Colon Carcinoma Metastatic in the Brain (tissue), 2 donors: ENCODE measurements around a stretch of chr5.

DNA sequence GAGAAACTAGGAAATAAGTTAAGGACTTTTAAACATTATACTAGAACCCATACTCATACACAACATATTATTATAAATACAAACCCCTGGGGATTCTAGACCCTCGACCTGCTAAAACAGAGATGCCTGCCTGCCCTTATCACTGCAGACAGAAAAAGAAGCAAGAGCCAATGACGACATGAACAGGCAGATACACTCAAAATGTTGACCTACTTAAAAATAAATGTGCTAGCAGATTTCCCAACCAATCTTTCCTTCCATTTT is 426.9 kb downstream of the SPOCK1 start:
- PRO-cap, 2 experiments: no peak in any of the 2 experiments

- PRO-cap, 2 experiments: no peak in any of the 2 experiments
Observed at GRCh38 chr5:137142518-137143140, 356.5 kb downstream of the SPOCK1 start.

GRCh38 chr5:137143141-137143657 is 355.9 kb downstream of the SPOCK1 start:
- PRO-cap, 2 experiments: no peak in any of the 2 experiments

DNA sequence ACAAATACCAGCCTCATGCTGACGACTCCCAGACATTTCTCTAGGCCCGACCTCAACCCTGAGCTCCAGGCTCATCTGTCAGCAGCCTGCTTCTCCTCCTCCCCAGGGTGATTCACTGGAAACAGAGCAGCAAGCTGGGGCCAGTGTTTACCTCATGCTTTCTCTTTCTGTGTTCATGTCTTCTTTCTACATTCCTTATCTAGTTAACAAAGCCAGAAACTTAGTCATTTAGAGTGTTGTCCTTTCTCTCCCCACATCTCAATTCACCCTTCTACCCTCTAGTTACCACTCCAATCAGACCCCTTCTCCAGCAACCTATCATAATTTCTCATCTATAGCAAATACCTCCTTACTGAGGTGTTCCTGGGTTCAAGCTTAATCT is 312.0 kb downstream of the SPOCK1 start:
- PRO-cap, 2 experiments: no peak in any of the 2 experiments

- PRO-cap, 2 experiments: no peak in any of the 2 experiments
Observed at GRCh38 chr5:137254650-137255271, 244.4 kb downstream of the SPOCK1 start.

DNA sequence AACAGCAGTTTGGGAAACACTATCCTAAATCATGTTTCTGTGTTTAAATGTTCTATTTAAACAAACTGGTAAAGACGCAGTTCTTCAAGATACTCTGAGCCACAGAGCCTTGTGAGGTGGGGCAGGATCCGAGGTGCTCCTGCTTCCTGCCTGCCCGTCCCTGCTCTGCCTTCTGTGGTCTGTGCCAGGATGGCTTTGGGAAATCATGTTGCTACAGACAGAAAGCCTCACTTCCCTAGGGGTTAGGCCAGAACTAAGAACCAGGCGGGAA is 67.5 kb upstream of the SPOCK1 start:
- PRO-cap, 2 experiments: no peak in any of the 2 experiments

DNA sequence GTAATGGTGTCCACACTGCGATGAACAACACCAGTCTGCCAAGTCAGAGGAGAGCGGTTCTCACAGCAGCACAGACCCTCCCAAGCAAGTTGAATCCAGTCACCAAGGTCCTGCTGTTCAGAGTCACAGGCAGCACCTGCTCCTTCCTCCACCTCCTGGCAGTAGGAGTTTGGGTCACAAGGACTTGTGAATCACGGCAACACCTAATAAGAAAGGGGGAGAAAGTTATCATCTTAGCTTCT is 114.0 kb downstream of the KLHL3 start:
- PRO-cap, 2 experiments: no peak in any of the 2 experiments

DNA sequence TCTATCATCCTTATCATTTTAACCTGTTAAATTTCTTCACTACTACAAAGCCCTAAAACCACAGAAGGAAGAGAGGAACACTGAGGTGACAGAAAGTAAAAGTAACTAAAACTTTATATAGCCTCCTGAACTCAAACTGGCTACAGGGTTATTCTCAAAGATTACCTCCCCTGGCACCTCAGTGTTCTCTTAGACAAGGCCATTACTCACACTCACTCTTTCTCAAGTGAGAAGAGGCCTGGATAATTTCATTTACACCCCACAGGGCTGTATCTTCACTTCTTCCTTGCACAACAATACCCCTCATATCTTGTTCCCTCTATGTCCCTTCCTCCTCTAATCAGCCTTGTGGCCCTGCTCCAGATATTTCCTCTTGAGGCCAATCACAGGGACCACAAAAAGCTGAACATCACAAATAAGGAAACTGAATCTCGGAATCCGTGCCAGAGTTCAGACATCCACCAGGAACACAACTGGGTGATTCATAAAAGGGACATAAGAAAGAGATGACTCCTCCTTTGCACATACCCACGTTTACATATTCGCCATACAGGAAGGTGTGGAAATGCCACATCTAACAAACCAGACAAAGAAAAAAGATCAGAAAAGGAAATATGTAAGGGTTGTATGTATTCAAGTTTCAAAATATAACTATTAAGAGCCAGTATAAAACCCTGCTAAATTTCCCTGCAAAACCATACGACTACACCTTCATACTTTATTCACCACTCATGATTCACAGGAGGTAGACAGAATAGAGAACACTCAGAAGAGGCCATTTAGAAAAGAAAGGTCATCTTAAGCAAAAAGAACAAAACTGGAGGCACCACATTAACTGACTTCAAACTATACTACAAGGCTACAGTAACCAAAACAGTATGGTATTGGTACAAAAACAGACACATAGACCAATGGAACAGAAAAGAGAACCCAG is 1.7 kb upstream of the KLHL3 start:
- PRO-cap, 2 experiments: no peak in any of the 2 experiments

DNA sequence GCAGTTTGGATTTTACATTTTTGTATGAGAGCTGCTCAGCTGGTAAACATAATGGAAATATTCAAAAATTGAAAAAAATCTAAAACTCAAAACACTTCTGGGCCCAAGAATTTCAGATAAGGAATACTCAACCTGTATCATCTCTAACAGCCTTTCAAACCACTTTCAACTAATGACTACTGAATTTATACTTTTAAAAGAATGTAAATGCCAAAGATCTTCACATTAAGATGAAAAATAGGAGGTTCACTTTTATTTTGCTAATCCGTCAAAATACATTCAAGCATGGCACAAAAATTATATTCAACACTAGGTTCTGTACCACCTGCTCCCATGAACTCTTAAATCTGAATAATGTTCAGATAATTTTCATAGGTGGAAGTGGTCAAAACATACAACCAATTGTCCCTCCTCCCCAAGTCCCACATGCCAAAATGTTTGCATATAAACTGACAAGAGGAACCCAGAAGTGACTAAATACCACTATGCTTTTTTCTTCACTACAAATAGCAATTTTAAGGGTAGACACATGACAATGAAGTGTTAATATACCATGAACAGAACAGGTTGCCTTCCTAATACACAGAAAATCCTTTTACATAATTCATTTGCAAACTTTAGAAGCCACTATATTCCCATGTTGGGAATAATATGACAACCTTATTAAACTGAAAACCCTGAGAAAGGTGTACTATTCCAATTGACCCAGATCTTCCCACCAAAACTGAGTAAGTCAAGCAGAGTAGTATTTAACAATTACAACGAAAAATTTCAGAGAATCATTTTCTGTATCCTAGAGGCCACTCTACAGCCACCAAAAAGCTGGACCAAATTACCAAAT is 3.7 kb downstream of the HNRNPA0 start:
- PRO-cap, 2 experiments: no peak in any of the 2 experiments

DNA sequence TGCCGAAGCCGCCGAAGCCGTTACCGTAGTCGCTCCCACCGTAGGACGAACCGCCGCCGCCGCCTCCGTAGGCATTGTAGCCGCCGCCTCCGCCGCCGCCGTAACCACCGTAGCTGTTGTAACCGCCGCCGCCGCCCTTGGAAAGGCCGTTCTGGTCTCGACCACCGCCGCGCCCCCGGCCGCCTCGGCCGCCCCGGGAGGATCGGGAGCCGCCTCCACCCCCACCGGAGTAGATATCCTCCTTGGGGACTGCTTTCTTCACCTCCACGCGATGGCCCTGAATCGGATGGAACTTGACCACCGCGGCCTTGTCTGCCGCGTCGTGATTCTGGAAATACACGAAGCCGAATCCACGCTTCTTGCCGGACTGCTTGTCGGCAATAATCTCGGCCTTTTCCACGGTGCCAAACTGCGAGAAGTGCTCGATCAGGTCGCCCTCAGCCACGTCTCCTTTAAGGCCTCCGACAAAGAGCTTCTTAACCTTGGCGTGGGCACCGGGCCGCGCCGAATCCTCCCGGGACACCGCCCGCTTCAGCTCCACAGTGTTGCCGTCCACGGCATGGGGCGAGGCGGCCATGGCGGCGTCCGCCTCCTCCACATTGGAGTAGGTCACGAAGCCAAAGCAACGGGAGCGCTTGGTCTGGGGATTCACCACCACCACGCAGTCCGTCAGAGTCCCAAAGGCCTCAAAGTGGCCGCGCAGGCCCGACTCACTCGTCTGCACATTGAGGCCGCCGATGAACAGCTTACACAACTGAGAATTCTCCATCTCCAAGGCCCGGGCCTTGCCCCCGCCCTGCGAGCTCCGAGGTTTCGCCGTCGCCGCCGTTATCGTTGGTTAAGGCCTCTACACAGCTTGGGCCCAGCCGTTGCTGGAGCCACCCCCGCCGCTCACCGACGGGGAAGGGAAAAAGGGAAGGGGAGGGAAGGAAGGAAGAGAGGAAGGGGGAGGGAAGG is 587 bp downstream of the HNRNPA0 start:
- PRO-cap, 2 experiments: no peak in any of the 2 experiments

- PRO-cap, 2 experiments: no peak in any of the 2 experiments
Observed at GRCh38 chr5:137802667-137802853, 48.4 kb upstream of the HNRNPA0 start.

DNA sequence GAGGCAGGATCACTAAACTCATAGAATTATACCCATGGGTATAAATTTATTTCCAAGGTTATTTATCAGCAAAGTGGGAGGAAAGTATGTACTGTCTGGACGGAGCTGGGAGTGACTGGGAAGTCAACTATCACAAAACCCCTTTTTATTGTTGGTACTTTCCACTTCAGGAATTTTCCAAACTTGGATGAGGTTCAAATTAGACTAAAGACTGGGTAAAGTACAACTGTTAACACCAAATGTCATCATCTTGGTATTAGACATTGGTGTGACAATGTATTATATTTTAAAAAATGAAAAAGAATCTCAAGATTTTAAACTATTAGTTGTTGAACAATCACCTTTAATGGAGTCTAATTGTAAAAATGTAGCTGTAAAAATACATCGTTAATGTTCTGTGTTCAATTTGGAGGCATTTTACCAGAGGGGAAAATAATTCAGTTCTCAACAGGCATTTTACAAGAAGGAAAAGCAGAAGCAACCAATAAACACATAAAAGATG is 29.6 kb upstream of the MYOT start:
- PRO-cap, 2 experiments: no peak in any of the 2 experiments

DNA sequence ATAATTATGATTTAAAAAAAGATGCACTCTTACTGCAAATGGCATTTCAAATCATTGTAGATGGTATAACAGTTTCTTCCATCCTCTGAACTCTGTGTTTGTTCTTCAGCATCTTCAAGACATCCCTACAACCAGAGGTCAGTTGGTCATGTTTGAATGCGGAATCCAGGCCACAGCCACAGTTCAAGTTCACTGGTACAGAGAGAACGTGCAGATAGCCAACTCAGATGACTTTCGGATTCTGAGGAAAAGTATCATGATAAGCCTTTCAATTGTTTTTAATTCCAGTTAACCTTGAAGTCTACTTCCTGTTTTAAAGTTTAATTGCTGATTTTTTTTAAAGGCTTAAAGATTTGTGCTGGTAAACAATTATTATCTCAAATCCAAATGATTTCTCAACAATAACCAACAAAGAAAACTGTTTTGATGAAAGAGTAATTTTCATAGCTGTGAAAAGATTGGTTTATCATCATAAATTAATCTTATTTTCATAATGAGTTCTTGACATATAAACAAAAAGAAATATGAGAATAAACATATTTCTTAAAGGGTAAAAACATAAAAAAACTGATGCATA is 8.5 kb upstream of the MYOT start:
- PRO-cap, 2 experiments: no peak in any of the 2 experiments

DNA sequence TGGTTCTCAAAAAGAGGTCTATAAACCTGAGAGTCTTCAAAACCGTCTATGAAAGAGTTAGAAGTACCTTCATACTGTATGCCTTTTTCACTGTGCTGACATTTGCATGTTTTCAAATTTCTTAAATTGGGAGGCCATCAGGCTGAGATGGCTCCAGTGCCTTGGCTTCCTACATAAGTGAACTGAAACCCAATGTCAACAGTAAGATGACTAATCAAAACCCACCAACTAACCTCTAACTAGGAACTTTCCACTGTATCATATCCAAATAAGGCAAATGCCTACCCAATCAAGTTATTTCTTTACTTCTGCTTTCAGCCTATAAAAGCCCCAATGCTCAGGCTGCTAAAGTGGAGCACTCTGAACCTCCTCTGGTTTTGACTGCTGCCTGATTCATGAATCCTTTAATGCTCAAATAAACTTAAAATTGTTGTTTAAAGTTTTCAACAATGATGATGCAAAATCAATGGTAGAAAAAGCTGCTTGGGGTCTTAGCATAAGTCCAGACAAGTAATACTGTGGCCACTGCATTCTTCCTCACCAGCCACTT is 35.0 kb downstream of the FAM13B start:
- PRO-cap, 2 experiments: no peak in any of the 2 experiments

GRCh38 chr5:138054764-138055667 is 22.1 kb upstream of the FAM13B start:
- PRO-cap, 2 experiments: no peak in any of the 2 experiments

- PRO-cap, 2 experiments: no peak in any of the 2 experiments
Observed at GRCh38 chr5:138093004-138093486, 9.2 kb downstream of the WNT8A start.

GRCh38 chr5:138372621-138373123 is 20.2 kb downstream of the KDM3B start:
- PRO-cap, 2 experiments: no peak in any of the 2 experiments

DNA sequence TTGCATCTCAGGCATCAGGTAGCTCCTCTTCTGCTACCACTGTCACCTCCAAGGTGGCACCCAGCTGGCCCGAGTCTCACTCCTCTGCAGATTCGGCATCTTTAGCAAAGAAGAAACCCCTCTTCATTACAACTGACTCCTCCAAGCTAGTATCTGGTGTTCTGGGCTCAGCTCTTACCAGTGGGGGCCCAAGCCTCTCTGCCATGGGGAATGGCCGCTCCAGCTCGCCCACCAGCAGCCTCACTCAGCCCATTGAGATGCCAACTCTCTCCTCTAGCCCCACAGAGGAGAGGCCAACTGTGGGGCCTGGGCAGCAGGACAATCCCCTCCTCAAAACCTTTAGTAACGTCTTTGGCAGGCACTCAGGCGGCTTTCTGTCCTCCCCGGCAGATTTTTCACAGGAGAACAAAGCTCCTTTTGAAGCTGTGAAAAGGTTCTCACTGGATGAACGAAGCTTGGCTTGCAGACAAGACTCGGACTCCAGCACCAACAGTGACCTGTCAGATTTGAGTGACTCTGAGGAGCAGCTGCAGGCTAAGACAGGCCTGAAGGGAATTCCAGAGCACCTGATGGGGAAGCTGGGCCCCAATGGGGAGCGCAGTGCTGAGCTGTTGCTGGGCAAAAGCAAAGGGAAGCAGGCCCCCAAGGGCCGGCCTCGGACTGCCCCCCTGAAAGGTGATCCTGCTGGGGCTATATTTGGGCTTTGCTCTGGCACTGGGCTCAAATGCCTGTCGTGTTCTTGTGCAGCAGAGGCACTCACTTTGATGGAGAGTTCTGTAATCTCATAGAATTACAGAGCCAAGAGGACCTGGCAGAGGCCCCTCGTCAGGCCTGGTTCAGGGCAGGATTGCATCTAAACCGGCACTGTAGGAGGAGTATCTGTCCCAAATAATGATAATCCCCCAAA is 39.4 kb downstream of the KDM3B start:
- PRO-cap, 2 experiments: no peak in any of the 2 experiments

GRCh38 chr5:138407837-138408460 is 30.9 kb upstream of the REEP2 start:
- PRO-cap, 2 experiments: no peak in any of the 2 experiments

DNA sequence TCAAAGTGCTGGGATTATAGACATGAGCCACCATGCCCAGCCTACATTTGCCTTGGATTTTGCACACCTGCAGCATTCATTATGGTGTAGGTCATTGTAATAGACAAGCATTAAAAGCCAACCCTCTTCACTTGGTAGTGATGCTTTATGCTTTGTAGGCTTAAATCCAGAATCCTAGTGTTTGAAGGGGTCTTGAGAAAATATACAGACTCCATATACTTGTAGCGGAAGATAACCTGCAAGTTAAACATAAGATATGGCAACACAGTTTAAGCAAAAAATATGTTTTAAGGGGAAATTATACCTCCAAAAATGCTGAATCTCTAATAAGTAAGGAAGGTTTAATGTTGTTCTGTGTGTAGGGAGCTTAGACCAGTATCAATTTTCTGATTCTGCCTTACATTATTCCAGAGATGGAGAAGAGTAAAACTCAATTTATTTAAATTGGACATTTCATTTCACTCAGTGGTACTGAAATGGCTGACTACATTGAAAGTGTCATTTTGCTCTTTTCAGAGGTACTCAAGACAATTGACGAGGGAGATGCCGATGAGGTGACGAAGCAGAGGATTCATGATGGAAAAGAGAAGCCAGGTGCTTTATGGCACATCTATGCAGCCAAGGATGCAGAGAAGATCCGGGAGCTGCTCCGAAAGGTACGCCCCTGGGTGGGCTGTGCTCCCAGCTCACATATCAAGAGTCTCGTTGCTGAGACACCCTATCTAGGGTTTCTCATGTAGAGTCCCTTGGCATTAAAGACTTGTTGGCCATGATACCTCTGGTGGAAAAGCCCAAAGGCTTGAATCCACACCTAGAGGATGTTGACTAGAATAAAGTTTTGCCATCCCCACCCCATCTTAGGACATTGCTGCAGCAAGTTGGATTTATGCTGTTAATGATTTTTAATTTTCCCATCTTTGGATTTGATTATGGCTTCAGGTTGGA is 9.3 kb upstream of the REEP2 start:
- PRO-cap, 2 experiments: no peak in any of the 2 experiments